ENCODE measurements around a stretch of chr6.

DNA sequence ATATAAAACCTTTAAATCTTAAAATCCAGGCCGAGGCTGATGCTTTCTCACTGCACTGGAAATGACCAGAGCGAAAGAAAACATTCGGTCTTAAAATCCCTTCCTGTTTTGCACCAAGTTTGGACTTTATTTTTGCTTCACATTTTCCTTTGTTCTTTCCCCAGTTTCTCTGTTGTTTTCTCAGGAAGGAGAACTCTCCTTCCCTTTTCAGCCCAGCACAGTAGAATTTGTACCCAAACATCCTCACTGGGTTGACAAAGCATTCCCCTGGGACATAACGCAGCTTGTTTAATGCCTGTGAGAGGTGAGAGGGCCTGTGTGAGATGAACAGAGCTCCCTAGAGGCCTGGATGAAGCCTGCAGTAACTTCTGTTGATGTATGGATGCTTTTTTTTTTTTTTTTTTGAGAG, 104.8 kb upstream of the SLC22A23 start:
- PRO-cap, result no peak
- RAMPAGE, long total RNA, 2 experiments, result no peak in any of the 2 experiments

DNA sequence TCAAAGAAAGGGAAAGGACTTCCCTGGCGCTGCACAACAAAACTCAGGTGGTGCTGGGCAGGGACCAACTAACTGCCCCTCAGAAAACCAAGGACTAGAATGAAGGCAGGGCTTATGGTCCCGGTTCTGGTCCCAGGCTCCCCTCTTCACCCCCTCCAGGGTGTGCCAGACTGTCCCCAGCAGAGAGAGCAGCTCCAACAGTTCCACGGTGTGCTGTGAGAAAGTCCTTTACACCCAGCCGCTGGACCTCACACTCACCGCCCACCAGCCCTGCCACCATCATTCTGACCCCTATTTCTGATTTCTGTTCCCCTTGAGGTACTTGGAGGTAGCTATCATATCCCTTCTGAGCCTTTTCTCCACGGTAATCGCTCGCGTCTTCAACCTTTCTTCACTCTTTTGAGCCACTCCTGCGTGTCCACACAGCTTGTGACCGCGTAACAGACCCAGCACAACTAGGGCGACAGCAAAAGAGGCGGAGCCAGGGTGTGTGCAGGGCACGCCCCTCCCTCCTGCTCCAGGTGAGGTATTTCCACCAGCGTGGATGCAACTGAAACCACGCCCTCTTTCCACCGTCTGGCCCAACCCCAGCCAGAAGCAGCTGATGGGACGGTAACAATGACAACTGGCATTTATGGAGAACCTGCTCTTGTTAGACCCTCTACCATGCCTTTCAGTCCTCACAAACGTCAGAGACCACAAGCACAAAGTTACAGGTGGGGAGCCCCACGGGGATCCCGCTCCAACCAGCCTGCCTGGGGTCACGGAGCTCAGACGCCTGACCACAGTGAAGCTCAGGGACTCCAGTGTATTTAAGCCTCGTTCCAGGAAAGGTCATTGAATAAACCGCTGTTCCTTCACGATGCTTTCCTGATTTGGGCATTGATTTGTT, 2.2 kb downstream of the PXDC1 start:
- PRO-cap, result no peak
- RAMPAGE, long total RNA, 2 experiments, result no peak in any of the 2 experiments

GRCh38 chr6:3752790-3753233, 1.3 kb upstream of the PXDC1 start:
- PRO-cap, result no peak
- RAMPAGE, long total RNA, 2 experiments, result no peak in any of the 2 experiments

GRCh38 chr6:3797449-3798096, 46.1 kb upstream of the PXDC1 start:
- PRO-cap, result unidirectional peak, minus-strand start at chr6:3797690
- RAMPAGE, long total RNA, 2 experiments, result no peak in any of the 2 experiments

- PRO-cap, result no peak
- RAMPAGE, long total RNA, 2 experiments, result no peak in any of the 2 experiments
These were observed 13.9 kb upstream of the FAM50B start for GRCh38 chr6:3834938-3836003.

DNA sequence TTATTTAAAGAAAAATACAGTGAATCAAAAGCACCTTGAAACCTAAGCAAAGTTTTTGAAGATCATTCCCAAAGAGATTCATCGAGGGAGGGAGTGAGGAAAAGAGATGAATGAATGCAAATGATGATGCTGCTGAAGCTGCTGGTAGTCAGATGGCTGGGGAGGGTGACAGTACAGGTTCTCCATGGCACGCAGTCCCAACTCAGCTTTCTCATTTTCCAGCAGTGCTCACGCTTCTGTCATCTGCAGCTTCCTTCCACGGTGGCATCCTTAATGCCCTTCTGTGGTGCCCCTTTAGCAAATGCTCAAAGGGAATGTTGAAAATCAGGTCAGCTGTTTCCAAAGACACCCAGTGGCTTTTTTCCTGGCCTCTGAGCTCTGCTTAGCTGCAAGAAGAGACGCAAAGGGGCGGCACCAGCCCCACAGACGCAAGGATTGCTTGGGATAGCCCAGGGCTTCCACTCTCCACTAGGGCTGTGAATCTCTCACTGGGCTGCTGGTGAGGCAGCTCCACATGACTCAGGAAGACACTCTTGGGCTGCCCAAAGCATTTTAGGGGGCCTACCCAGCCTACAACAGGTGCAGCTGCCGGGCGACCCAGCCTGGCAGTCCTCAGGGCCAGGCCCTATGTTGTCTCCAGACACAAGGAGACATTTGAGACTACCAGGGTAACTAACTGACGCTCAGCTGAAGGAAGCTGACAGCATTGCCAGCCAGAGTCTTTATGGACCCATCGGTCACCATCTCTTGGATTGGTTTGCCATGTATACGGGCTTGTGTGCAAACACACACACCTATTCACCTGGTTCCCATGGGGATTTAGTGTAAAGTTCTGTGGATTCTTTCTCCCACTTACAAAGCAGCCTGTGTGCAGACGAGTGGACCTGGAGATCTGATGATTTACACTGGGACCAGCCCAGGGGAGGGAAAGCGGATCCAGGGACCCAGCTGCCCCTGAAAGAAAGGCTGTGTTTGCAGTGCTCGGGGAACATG, 59.8 kb downstream of the FAM50B start:
- PRO-cap, result no peak
- RAMPAGE, long total RNA, 2 experiments, result no peak in any of the 2 experiments

DNA sequence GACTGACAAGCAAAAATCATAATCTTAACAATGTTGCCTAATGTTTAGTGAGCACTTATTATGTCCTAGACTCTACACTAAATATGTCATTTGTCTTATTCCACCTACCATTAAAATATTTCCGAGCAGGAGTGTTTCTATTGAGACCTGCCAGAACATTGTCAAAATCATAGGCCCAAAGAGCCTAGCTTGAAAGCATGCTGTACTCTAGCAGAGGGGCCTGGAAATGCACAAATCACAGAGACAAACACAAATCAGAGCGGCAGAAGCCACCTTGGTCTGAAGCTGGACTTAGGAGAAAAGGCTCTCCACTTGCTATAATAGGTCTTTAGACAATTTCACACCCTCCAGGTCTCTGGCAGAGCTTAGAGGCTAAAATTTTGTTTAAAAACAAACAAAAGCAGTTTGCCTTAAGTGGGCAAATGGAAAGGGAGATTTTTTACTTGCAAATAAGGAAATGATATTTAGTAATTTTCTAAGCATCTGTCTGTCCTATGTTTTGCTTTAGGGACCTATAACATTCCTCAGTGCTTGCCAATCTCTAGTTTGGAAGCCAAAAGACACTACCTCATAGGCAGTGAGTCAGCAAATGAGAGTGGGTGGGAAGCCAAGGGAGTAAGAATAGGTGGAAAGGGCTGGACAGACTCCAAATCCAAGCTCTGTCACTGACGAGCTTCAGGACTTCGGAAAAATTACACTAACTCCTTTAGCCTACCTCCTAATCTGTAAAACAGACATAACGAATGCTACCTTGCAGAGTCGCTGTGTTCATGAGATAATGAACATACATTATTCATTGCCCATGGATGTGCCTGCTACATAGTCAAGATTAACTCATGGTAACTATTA, 63.7 kb downstream of the FAM50B start:
- PRO-cap, result no peak
- RAMPAGE, long total RNA, 2 experiments, result no peak in any of the 2 experiments

- PRO-cap, result no peak
- RAMPAGE, long total RNA, 2 experiments, result no peak in any of the 2 experiments
These were observed 34.2 kb upstream of the PRPF4B start for GRCh38 chr6:3986566-3987664.

DNA sequence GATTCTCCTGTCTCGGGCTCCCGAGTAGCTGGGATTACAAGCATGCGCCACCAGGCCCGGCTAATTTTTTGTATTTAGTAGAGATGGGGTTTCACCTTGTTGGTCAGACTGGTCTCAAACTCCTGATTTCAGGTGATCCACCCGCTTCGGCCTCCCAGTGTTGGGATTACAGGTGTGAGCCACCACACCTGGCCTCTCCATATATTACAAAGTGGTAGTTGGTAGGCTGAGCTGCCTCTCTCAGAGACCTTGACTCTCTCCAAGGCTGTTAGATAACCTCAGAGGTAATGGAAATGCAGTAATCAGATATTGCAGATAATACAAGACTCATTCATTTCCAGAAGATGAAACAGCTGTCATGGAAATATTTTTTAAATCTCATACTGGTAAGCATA, 1.6 kb upstream of the ECI2 start:
- PRO-cap, result no peak
- RAMPAGE, long total RNA, 2 experiments, result no peak in any of the 2 experiments

- PRO-cap, result unidirectional peak, minus-strand start at chr6:4250833
- RAMPAGE, long total RNA, 2 experiments, result no peak in any of the 2 experiments
These were observed 115.2 kb upstream of the ECI2 start for GRCh38 chr6:4250652-4250955.

GRCh38 chr6:4804968-4805795, 29.0 kb downstream of the CDYL start:
- PRO-cap, result no peak
- RAMPAGE, long total RNA, 2 experiments, result no peak in any of the 2 experiments

DNA sequence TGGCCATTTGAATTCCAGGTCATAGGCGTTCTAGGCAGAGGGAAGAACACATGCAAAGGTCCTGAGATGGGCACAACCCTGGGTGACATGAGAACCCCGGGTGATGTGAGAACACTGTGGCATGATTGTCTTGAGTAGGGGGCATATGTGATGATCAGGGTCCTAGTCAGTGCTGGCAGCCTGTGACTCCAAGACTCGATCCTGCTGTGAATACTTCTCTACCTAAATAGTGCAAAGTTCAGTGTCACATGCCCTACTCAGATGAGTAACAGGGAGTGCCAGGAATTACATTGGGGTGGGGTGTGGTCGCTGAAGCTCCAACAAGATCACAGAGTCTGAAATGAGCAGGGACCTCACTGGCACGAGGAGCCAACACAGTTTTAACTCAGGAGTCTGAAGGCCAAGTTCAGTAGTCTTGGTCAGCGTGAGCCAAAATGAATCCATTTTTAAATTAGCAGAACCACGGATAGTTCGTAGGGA, 72.4 kb downstream of the RPP40 start:
- PRO-cap, result no peak
- RAMPAGE, long total RNA, 2 experiments, result no peak in any of the 2 experiments

DNA sequence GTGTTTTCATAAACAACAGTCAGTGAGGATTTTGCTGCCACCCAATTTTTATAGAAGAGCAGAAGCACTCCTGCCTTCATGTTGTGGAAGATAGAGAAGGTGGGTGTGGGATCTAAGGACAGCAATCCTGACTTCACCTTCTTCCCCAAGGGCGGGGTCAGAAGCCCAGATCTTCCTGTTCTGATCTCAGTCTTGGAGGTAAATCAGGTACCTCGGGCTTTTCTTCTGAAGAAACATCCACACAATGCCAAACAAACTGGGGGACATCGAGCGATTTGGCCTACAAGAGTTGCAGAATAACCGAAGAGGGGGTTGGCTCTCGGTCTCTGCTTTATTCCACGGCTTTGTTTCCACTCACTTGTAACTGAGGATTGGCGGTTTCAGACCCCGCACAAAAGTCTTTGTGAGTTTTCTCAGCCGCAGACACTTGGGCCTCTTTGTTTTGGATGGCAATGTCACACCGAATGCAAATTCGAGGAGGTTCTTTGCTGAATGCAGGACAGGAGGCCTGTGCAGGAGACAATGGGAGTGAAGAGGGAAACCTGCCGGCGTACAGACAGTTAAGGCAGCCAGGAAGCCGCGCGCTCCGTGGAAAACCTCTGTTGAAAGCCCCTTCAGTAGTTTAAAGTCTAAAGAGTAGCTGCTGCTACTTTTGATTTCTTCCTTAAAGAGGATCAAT, 21.8 kb upstream of the RPP40 start:
- PRO-cap, result no peak
- RAMPAGE, long total RNA, 2 experiments, result no peak in any of the 2 experiments

DNA sequence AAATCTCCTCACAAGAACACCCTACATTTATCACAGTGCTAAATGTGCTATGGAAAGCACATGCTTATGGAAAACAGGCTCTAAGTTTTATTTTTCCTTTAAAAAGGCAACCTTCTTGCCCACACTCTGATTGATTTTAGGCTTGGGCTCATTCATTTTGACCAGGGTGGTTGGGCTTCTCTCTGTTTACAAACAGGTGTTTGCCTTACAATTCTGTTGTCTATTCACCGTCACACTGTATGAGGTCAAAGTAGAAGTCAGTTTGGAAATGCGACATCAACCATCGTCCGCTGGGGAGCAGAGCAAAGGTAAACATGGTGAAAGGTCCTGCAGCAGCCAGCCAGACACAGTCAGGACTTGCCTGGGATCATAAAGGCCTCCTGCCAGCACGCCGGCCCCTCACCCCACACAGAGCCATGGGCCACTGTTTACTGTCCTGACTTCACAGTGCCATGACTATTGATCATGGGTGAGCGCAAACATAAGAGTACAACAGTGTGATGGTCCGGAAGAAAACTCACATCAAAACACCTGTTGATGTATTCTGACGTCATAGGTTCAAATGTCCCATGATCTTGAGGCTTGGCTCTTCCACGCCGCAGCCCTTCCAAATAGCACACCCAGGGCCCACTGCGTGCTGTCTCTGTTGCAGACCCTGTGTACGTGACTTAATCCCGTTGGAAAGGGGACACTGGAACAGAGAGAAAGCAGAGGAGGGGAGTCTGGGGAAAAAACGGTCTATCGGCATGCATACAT, 17.0 kb upstream of the PPP1R3G start:
- PRO-cap, result no peak
- RAMPAGE, long total RNA, 2 experiments, result no peak in any of the 2 experiments

- PRO-cap, result no peak
- RAMPAGE, long total RNA, 2 experiments, result no peak in any of the 2 experiments
These were observed 54.5 kb downstream of the FARS2 start for GRCh38 chr6:5315637-5316428.

- PRO-cap, result no peak
- RAMPAGE, long total RNA, 2 experiments, result no peak in any of the 2 experiments
These were observed 245.8 kb downstream of the FARS2 start for GRCh38 chr6:5506935-5507681.

DNA sequence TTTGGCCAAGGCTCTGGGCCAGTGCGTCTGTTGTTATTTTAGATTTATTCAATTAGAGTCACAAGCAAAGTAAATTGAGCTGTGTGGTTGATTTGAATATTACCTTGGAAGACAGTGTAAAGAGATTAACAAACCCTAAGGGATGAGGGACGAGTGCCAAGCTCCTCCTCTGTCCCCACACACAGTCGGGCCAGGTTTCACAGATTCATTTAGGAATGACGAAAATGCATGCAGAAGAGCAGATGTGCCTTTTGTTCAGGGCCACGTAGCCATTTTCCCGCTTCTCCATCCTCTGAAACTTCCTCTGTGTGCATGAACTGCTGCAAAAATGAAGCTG, 361.5 kb downstream of the NRN1 start:
- PRO-cap, result no peak
- RAMPAGE, long total RNA, 2 experiments, result no peak in any of the 2 experiments

GRCh38 chr6:5764252-5764983, 242.3 kb downstream of the NRN1 start:
- PRO-cap, result no peak
- RAMPAGE, long total RNA, 2 experiments, result no peak in any of the 2 experiments

DNA sequence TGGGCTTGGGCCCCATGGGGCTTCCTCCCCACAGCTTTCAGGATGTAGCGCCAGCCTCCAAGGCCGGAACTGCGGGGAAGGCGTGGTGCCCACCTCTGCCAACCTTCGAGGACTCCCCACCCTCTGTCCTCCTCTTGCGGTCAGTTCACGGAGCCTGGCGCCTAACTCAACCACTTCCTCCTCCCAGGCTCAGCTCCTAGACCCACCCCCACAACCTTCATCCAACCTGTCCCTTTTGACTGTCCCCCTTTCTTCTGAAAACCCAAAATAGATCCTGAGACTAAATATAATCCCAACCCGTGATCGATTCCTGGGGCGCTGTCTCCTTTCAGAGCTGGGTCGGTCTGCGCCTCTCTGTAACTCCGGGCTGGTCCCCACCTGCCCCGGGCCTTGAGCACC, 6.7 kb downstream of the NRN1 start:
- PRO-cap, result no peak
- RAMPAGE, long total RNA, 2 experiments, result no peak in any of the 2 experiments

- PRO-cap, result no peak
- RAMPAGE, long total RNA, 2 experiments, result no peak in any of the 2 experiments
These were observed 3.1 kb downstream of the LY86 start for GRCh38 chr6:6591657-6592074.